Placental epithelial cell (primary cell): ENCODE data around the genes VRTN and YLPM1.

GRCh38 chr14:73108963-73109601 lies 27.2 kb upstream of the PSEN1 start:
- CAGE, long polyA plus RNA: no peak

DNA sequence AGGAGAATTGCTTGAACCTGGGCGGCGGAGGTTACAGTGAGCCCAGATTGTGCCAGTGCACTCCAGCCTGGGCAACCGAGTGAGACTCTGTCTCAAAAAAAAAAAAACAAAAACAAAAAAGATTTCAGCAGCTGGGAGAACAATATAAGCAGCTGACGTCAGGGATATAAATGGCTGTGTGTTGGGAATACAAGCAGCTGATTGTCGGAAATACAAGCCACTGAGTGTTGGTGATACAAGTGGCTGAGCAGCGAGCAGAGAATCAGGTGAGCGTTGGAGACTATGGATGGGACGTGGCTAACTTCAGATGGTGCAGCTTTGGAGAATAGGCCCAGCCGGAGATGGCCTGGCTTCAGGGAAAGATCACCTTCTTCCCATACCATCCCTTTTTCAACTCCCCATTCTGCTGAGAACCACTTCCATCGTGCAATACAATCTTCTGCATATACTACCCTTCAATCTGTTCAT lies 32.0 kb downstream of the PSEN1 start:
- CAGE, long polyA plus RNA: no peak

GRCh38 chr14:73458652-73458733 lies 147 bp upstream of the NUMB start:
- CAGE, long polyA plus RNA: no peak

DNA sequence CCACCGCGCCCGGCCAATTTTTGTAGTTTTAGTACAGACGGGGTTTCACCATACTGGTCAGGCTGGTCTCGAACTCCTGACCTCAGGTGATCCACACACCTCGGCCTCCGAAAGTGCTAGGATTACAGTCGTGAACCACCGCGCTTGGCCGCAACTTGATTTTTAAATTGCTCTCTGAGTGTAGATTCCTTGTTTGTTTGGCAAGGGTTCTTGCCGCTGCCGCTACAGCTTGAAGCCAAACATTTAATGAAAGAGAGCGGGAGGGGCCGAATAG lies 191 bp upstream of the RIOX1 start:
- CAGE, long polyA plus RNA: no peak

DNA sequence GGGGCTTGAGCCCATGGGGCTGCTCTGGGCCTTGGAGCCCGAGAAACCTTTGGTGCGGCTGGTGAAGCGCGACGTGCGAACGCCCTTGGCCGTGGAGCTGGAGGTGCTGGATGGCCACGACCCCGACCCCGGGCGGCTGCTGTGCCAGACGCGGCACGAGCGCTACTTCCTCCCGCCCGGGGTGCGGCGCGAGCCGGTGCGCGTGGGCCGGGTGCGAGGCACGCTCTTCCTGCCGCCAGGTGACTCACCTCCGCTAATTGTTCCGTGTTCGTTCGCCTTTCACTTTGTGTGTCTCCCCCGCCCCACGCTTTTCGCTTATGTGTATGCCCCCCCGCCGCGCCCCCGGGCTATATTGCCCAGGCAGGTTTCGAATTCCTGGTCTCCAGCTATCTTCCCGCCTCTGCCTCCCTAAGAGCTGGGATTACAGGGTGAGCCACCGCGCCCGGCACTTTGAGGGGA lies 661 bp downstream of the ACOT2 start:
- CAGE, long polyA plus RNA: no peak

DNA sequence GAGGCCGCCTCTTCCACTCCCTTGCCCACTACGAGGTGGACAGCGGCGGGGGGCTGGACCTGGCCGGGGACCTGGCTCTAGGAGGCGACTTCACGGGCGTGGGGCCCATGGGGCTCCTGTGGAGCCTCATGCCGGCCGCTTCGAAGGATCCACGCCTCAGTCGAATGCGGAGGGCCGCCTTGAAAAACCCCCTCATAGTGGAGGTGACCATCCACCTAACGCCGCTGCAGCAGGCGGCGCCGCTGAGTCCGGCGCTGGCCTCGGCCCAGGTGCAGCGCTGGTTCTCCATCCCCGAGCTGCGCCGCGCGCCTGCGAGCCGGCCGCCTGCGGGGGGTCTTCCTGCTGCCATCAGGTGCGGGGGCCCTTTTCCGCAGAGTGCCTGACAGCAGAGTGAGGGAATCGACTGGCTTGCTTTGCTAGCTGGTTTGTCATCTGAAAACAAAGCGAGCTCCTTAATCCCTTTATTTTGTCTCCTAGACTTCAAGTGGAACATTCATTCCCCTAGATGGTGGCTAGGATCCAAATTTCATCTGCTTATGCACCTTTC lies 10.5 kb upstream of the DNAL1 start:
- CAGE, long polyA plus RNA: no peak

- CAGE, long polyA plus RNA: no peak
These were observed 12.4 kb upstream of the PNMA1 start for GRCh38 chr14:73726508-73727053.

- CAGE, long polyA plus RNA: no peak
These were observed 21.5 kb downstream of the MIDEAS start for GRCh38 chr14:73738507-73739172.

DNA sequence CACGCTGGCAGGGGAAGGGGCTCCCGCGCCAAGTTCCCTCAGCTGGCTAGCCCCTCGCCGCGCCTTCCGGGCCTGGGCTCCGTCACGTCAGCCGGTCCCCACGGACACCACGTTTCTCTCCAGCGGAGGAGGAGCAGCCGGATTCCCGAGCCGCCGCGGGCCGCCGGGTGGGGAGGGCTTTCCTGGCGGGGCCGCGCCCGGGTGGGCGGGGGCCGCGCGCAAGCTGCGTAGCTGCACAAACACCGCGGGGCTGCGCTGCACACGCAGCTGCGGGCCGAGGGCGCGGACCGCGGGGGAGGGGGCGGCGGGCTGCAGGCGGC lies 904 bp downstream of the MIDEAS start:
- CAGE, long polyA plus RNA: no peak

- CAGE, long polyA plus RNA: no peak
These were observed 4.5 kb upstream of the MIDEAS start for GRCh38 chr14:73764328-73765306.

DNA sequence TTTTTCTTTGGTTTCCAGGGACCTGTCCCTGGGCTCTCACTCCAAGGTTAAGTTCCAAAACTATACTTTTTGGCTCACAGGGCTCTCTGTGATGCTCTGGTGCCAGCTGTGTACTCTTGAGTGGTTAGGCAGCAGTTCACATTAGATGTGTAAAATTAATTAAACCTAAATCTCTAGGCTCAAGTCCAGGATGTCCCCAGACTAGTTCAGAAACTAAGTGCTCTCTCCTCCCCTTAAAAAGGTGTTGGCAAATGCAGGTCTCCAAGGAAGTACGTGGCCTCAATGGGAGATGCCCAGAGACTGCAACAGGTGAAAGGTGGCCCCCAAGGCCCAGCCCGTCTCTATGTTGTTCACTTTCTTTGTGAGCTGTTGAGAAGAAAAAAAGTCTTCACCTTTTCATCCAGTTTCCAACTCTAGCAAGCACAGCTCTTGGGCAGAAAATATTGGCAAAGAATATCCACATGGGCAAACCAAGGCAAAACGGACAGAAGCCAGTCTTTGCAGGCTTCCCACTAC lies 16.6 kb downstream of the COQ6 start:
- CAGE, long polyA plus RNA: no peak

GRCh38 chr14:74301671-74302332 lies 932 bp downstream of the ABCD4 start:
- CAGE, long polyA plus RNA: no peak

GRCh38 chr14:74347451-74348675 lies at the start of gene VRTN:
Gene VRTN (plus strand): TSS chr14:74348471.
- CAGE, long polyA plus RNA: no peak

GRCh38 chr14:74398694-74398900 lies 27.4 kb downstream of the SYNDIG1L start:
- CAGE, long polyA plus RNA: no peak

GRCh38 chr14:74400977-74401804 lies 24.8 kb downstream of the SYNDIG1L start:
- CAGE, long polyA plus RNA: no peak

DNA sequence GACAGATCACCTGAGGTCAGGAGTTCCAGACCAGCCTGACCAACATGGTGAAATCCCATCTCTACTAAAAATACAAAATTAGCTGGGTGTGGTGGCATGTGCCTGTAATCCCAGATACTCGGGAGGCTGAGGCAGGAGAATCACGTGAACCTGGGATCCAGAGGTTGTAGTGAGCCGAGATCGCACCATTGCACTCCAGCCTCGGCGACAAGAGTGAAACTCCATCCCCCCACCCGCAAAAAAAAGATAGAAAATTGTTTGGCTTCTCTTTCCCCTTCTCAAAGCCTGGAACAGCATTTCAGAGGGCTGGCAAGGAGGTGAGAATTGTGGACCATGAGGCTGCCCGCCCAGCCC lies 22.6 kb downstream of the SYNDIG1L start:
- CAGE, long polyA plus RNA: no peak

DNA sequence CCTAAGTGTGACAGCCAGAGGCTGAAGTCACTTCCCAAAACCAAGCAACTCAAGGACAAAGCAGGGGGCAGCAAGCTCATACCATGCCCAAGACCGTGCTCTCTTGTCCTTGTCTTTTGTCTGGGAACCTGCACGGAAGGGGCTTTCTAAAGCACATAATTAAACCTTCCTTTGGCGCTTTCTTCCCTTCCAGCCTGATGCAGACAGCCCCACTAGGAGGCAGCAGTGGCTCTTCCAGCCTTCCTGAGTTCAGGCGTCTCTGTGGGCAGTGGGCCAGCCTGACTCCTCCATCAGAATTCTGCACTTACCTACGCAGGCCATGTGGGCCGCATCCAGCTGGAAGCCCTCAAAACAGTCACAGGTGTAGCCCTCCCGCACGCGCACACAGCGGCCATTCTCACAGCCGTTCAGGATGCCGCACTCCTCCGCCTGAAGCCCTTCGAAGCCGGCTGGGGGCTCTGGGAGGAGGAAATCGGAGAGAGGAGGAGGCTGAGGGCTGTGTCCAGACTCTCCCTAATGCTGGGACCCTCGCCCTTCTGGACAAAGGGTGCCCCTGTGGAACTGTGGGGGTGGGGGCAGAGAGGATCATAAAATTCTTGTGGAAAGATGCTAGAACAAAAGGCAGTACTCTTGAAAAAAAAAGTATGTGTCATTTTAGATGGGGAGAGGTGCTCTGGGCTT lies 7.7 kb downstream of the ISCA2 start:
- CAGE, long polyA plus RNA: no peak

DNA sequence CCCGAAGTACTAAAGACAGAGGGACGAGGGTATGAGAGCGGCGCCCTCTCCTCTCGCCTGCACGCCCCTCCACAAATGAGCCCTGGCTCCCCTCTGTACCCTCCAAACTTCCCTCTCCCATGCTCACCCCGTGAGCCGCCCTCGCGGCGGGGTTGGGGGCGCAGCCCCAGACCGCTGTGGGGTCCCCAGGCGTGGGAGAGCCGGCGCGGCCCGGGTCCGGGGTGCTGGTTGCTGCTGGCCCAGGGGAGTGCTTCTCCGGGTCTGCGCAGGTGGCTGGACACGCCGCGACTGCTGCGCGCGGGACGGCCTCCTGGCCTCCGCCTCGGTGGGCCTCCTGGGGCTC lies 742 bp downstream of the LTBP2 start:
- CAGE, long polyA plus RNA: no peak

DNA sequence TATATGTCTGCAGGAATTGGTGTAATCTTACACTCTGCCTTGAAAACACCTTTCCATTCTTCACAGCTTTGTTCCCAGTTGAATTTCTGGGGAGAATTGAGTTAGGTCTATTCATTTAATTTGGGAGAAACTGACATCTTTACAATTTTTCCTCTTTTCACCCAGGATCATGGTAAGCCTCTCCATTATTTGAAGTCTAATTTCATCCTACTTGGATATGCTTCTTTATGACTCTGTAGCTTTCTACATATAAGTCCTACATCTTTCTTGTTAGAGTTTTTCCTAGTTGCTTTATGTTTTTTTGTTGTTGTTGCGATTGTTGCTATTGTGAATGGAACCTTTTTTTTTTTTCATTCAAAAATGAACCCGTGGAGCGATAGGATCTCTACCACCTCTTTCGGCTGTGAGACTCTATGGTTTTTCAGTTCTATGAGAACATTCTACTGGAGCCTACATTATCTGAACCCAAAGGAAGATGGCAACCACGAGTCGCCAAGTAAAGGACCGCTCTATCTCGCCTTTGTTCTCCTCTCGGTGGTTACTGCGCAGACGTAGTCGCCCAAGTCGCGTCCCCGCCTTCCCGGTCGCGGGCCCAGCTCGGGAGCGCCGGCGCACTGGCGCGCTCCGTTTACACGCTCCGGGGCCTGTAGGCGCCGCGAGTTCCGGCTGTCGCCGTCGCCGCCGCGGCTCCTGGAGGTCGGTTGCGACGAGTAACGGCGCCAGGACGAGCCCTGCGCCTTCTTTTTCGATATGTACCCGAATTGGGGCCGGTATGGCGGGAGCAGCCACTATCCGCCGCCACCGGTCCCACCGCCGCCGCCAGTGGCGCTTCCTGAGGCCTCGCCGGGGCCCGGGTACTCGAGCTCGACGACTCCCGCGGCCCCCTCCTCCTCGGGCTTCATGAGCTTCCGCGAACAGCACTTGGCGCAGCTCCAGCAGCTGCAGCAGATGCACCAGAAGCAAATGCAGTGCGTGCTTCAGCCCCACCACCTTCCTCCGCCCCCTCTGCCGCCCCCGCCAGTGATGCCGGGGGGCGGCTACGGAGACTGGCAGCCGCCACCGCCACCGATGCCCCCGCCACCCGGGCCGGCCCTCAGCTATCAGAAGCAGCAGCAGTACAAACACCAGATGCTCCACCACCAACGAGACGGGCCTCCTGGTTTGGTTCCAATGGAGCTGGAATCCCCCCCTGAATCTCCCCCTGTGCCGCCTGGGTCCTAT lies at the start of gene YLPM1:
TSS of gene YLPM1 (plus strand) at position 577 of the 1,221 bp plus-strand sequence.
- CAGE, long polyA plus RNA: no peak

DNA sequence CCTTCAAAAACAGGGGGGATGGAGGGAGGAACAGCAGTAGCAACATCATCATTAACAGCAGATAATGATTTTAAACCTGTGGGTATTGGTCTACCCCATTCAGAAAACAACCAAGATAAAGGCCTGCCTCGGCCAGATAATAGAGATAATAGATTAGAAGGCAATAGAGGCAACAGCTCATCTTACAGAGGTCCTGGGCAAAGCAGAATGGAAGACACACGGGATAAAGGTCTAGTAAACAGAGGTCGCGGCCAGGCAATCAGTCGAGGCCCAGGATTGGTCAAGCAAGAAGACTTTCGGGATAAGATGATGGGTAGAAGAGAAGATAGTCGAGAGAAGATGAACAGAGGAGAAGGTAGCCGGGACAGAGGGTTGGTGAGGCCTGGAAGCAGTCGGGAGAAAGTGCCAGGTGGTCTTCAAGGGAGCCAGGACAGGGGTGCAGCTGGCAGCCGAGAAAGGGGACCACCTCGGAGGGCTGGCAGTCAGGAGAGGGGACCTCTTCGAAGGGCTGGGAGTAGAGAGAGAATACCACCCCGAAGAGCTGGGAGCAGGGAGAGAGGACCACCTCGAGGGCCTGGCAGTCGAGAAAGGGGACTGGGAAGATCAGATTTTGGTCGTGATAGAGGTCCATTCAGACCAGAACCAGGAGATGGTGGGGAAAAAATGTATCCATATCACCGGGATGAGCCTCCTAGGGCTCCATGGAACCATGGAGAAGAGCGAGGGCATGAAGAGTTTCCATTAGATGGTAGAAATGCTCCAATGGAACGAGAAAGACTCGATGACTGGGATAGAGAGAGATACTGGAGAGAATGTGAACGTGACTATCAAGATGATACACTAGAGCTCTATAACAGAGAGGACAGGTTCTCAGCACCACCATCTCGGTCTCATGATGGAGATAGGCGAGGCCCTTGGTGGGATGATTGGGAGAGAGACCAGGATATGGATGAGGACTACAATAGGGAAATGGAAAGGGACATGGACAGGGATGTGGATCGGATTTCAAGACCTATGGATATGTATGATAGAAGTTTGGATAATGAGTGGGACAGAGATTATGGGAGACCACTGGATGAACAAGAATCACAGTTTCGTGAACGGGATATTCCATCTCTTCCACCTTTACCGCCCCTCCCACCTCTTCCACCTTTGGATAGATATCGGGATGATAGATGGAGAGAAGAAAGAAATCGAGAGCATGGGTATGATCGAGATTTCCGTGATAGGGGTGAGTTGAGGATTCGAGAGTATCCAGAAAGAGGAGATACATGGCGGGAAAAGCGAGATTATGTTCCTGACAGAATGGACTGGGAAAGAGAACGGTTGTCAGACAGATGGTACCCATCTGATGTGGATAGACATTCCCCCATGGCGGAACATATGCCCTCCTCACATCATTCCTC lies 35.6 kb downstream of the YLPM1 start:
- CAGE, long polyA plus RNA: no peak